ENCODE measurements around a stretch of chr7.

- RRBS: no CpG with 5 or more reads among the region's 12 CpGs
These were observed 460.6 kb downstream of the DNAJB6 start for GRCh38 chr7:157797357-157797856.

- RRBS: no CpG with 5 or more reads among the region's 43 CpGs
These were observed 383.6 kb downstream of the PTPRN2 start for GRCh38 chr7:158203909-158204508.

DNA sequence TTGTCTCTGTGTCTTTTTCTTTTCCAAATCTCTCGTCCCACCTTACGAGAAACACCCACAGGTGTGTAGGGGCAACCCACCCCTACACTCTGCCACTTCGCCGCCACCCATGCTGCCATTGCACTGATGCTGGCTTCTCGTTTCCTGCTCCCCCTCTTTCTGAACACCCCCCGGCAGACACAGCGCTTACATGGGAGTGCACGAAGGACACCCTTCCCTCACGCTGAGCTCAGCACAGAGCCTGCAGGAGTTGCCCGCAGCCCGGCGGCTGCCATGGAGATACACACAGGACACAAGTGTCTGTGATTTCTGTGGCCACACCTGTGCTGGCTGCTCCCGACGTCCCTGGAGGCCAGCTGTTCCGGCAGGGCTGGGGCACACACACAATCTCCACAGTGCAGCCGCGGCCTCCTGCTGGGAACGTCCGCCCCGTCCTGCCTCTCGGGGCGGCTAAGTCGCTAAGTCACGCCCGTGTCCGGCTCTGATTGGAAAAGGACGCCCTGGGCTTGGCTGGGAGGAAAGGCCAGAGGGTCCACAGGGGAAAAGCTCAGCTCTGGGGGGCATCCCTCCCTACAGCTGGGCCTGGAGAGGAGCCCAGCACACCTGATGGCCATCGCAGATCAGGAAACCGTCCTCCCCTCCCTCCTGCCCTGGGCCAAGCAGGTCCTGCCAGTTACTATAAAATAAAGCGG is 349.8 kb downstream of the PTPRN2 start:
- RRBS: 81% methylated on average over 15 of the region's 30 CpGs

DNA sequence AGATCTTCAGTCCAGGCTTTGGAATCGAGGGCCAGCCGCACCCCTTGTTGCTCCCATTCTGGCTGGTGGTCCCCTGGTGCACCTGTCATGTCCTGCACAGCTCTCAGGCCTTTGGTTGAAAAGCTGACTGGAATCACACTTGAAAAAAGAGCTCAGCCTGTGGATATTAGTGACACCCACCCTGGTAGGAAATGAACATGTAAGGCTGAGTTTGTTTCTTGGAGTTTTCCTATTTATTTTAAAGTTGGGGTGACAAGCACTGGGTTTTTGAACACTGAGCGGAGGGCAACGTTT is 166.6 kb downstream of the PTPRN2 start:
- RRBS: no CpG with 5 or more reads among the region's 4 CpGs

DNA sequence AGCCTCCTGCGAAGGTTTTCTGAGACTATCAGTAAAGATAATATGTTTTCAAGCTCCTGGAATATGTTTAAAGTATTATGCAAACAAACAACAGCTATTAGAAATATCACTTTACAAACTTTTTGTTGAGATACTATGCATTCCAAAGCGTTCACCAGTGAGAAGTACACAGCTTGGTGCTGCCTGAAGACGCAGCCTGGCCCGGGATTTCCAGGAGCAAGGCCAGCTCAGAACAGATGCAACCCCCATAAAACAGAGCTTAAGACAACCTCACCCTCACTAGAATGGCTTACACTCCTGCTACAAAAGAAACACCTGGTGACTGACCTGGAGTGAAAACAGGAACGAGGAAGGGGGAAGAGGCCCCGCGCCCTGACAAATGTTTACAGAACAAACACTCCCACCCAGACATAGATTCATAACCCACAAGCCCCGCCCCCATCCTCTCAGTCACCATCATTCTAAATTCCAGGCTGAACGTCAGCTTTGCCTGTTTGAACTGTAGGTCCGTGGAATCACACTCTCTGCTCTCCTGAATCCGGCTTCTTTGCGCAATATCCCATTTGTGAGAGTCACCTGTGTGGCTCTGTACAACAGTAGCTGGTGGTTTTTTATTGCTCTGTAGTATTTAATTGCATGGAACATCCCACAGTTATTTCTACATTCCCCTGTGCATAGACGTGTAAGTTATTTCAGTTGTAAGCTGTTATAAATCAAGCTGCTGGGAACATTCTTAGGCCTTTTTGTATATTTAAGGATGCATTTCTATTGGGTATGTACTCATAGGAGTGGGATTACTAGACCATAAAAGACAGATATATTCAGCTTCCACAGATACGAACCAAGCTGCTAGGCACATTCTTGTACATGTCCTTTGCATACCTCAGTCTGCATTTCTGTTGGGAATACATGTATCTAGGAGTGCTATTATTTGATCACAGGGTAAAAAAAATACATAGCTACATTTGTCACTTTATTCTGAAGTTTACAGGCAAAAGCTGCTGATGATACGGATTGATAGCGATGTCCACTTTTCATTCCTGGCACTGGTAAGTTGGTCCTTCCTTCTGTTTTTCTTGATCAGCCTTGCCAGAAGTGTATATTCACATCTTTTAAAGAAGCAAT is 154.7 kb downstream of the PTPRN2 start:
- RRBS: no CpG with 5 or more reads among the region's 16 CpGs

DNA sequence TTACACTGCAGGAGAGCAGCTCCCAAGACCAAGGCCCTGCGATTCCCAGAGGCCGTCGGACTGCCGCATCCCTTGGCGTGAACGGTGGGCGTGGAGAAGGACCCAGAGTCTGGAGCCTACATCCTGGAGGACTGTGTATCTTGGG is 2.9 kb upstream of the PTPRN2 start:
- RRBS: no CpG with 5 or more reads among the region's 7 CpGs

DNA sequence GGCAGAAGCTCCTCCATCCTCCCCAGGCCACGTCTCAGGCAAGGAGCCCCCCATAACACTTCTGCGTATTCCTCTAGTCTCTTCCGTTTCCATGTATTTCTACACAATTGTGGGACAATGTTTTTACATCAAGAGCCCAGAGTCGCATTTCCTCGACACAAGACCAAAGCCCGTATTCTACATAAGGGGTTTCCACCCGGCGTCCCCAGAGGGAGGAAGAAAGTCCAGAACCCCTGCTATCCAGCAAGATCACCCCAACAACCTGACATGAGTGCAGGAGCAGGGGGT is 37.7 kb upstream of the NCAPG2 start:
- RRBS: no CpG with 5 or more reads among the region's 8 CpGs

GRCh38 chr7:158824715-158825562 is 4.4 kb downstream of the ESYT2 start:
- RRBS: no CpG with 5 or more reads among the region's 14 CpGs

DNA sequence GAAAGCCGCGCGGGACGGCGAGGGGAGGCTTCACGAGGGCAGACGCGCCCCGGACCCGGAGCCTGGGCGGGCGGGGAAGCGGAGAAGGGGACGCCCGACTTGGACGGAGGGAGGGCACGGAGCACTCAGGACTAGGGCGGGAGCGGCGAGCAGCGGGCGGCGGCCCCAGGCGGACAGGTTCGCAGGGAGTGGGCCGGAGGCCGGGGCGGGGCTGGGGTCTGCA is 844 bp downstream of the ESYT2 start:
- RRBS: 3% methylated on average over 7 of the region's 28 CpGs

- RRBS: 15% methylated on average over 6 of the region's 11 CpGs
These were observed 975 bp upstream of the ESYT2 start for GRCh38 chr7:158830336-158830631.

DNA sequence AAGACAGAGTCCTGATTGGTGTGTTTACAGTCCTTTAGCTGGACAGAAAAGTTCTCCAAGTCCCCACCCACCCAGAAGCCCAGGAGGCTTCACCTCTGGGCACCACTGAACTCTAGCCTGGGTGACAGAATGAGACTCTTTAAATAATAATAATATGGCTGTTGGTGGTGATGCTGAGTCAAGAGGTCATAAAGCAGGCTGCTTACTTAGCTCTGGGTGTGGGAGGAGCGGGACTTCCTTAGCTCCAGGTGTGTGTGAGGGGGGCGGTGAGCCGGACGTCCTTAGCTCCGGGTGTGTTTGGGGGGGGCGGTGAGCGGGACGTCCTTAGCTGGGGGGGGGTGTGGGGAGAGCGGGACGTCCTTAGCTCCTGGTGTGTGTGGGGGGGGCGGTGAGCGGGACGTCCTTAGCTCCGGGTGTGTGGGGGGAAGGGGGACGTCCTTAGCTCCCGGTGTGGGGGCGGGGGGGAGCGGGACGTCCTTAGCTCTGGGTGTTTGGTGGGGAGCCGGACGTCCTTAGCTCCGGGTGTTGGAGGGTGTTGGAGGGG is 7.0 kb downstream of the DYNC2I1 start:
- RRBS: 3% methylated on average over 6 of the region's 22 CpGs

GRCh38 chr7:158871015-158871625 is 14.8 kb downstream of the DYNC2I1 start:
- RRBS: 94% methylated on average over 7 of the region's 24 CpGs

DNA sequence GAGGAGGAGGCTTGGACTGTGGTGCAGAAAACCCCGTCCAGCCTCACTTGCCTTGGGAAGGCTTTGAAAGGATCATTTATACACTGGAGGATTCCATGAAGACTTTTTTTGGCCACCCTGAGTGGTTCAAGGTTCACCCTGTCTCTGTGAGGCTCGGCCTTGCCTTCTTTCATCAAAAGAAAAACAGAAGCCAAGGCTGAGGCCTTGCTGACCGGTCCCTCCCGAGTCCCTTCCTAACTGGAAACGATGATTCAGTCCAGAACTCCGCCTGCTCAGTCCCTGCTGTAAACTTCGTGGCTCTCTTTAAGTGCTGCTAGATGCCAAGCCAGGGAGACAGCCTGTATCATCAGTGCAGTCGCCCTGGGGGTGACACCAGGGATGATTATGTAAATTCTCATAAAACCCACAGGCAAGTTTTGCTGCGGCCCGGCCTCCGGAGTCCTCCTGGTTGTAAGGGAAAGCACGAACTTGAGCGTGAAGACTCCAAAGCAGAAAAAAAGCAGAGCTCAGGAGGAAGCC is 123.2 kb downstream of the DYNC2I1 start:
- RRBS: no CpG with 5 or more reads among the region's 13 CpGs